ENCODE results near the gene HEATR3.

GRCh38 chr16:46859812-46860196, 24.4 kb upstream of the GPT2 start:
- RRBS = no CpG with 5 or more reads among the region's 3 CpGs

- RRBS = no CpG with 5 or more reads among the region's 2 CpGs
Observed at GRCh38 chr16:46911185-46911402, 26.9 kb downstream of the GPT2 start.

DNA sequence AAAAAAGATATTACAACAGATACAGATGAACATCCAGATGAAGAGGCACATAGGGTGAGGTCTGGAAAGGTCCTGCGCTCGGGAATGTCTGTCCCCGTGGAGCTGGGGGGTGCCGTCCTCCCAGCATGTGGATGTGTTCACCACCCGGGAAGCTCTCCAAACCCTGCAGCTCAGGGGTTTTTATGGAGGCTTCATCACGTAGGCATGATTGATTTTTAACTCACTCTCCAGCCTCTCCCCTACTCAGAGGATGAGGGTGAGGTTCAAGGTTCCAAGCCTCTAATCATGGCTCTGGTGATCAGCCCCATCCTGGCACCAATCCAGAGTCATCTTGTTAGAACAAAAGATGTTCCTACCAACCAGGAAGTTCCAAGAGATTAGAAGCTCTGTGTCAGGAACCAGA, 85.1 kb upstream of the DNAJA2 start:
- RRBS = no CpG with 5 or more reads among the region's 6 CpGs

DNA sequence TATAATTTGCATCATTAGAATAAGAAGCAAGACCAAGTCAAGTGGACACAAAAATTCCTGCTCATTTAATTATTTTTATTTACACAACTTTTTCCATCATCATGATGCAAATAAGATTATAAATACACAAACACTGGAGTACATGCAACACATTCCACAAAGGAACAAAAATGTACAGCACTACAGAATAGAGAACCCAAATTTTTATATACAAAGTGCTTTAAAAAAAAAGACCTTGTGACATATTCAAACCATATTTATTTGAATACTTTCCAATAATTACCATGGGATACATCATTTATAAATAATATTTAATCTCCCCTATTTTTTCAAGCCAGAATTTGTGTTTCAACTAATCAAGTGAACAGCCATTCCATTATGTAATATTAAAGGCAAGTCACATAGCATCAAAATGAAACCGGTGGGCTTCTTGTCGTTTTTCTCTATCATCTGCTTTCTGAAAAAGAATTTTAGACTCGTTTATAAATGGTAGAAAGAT, 11.6 kb upstream of the NETO2 start:
- RRBS = no CpG with 5 or more reads among the region's 3 CpGs

GRCh38 chr16:47928048-47928442, 227.7 kb downstream of the ABCC12 start:
- RRBS = no CpG with 5 or more reads among the region's 7 CpGs

DNA sequence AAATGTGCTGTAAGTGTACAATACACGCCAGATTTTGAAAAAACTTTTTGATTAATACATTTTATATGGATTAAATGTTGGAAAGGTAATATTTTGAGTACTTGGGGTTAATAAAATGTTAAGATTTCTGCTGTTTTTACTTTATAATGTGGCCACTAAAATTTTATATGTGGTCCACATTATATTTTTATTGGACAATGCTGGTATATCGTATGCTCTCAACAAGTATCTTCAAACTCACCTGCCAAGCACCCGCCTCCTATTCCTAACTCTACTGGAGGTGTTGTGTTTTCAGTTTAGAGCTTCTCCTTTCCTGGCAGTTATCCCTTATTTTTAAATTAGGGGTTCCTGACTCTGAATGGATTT, 1.5 kb downstream of the LONP2 start:
- RRBS = no CpG with 5 or more reads among the region's 3 CpGs

DNA sequence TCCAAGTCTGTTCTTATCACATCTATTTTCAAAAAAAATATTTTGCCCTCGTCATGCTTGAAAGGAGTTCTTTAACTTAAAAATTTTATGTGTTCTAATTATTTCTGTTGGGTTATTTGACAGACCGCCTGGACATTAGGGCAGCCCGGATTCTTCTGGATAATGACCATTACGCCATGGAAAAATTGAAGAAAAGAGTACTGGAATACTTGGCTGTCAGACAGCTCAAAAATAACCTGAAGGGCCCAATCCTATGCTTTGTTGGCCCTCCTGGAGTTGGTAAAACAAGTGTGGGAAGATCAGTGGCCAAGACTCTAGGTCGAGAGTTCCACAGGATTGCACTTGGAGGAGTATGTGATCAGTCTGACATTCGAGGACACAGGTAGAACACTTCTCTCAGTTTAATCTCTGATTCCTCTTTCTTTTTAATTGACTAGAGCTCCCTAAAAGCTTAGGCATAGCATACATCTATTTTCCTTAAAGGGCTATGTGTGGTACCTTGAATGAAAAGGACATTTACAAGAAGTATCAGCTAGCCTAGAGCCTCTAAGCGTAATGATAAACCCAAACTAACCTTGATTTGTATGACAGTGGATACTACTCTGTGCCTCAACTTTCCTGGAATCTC, 22.7 kb upstream of the ABCC11 start:
- RRBS = no CpG with 5 or more reads among the region's 7 CpGs

GRCh38 chr16:48373685-48374152, 11.5 kb downstream of the SIAH1 start:
- RRBS = no CpG with 5 or more reads among the region's 4 CpGs

DNA sequence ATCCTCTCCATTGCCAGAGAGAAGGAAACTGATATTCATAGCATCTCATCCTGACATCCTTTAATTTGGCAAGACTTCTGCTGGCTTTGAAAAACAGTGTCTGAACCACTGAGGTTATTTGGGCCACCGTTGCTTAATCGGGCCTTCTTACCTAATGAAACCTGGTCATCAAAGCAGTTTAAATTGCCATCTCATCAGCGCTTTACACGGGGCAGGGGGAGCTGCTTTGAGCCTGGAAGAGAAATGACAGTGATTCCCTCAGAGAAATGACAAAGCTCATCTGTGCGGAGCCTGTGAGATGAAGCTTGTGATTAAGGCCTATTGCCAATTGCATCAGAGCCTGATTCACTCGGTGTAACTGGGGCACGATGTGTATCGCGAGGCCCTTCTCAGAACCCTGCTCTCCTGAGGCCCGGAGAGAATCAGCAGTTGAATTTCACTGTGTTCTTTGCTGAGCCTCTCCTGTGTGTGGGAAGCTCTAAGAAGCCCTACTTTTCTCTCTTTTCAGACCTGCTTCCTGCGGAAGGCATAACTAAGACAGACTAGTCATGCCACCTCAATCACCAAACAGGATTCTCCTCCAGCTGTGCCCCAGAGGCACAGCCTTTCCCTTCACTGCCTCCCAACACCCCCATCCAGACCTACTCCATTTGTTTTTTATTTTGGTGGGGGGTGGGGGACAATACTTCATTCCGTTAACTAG, 8.7 kb upstream of the SIAH1 start:
- RRBS = no CpG with 5 or more reads among the region's 12 CpGs

DNA sequence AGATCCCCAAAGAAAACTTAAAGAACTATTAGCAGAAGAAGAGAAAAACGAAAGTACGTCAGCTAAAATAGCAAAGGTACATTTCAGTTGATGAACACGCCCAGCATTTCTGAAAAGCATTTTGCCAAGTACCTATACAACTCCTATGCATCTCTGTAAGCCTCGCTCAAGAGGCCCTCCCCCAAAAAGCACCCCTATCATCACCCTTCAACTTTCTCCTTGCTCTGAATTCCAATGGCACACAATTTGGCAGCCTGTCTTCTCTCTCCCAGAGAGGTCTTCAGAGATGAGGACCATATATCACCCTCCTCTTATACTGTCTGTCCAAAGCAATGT, 111.0 kb downstream of the CBLN1 start:
- RRBS = no CpG with 5 or more reads among the region's 4 CpGs

DNA sequence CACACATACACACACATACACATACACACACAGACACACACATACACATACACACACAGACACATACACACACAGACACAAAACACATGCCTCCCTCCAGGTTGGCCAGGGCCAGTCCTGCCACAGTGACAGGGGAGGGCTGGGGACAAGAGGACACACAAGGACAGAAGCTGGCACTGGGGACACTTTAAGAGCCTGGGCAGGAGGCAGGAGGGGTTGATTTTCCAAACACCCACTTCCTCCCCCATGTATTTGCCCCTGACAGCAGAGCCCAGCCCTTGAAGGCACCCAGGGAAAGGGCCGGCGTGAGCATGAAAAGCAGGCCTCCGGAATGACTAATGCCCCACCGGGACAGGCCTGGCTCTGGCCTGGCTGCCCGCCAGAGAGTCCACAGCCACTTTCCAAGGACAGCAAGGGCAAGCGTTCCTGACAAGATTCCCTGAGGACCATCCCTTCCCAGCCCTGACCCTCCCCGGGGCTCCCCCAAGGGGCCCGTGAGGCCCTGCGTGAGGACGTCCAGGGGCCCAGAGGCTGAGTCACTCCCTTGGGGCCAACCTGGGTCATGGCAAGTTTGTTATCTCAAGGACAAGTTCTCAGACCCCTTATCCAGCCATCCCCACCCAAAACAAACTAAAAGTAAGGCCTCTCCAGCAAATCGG, 235.6 kb downstream of the ZNF423 start:
- RRBS = no CpG with 5 or more reads among the region's 11 CpGs

- RRBS = 48% methylated on average over 7 of the region's 47 CpGs
Observed at GRCh38 chr16:49663460-49664718, 192.0 kb downstream of the ZNF423 start.

DNA sequence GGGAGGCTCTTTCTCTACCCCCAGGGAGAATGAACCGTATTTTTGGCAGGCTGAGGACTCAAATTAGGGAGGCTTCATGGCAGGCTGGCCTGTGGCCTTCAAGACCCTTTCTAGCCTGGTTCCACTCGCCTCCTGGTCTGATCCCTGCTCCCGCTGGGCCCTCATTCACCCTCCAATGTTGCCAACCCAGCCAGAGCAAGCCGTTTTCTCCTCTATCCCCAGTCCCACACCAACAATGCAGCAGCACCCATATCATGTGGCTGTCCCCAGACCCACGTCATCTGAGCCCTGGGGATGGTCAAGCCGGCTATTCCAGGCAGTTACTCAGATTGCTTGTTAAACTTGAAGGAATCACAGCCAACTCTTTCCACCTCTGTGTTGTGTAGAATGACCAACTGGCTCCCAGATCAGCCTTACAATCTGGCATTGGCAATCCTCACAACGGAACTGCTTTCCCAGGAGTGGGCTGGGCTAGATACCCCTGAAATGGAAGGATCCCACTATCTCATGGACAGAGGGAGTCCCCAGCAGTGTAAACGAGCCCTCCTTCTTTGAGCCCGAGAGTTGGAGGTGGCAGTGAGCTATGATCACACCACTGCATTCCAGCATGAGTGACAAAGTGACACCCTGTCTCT, 27.0 kb downstream of the ZNF423 start:
- RRBS = no CpG with 5 or more reads among the region's 9 CpGs

GRCh38 chr16:49837692-49838062, 18.2 kb downstream of the ZNF423 start:
- RRBS = 72% methylated on average over 2 of the region's 9 CpGs

DNA sequence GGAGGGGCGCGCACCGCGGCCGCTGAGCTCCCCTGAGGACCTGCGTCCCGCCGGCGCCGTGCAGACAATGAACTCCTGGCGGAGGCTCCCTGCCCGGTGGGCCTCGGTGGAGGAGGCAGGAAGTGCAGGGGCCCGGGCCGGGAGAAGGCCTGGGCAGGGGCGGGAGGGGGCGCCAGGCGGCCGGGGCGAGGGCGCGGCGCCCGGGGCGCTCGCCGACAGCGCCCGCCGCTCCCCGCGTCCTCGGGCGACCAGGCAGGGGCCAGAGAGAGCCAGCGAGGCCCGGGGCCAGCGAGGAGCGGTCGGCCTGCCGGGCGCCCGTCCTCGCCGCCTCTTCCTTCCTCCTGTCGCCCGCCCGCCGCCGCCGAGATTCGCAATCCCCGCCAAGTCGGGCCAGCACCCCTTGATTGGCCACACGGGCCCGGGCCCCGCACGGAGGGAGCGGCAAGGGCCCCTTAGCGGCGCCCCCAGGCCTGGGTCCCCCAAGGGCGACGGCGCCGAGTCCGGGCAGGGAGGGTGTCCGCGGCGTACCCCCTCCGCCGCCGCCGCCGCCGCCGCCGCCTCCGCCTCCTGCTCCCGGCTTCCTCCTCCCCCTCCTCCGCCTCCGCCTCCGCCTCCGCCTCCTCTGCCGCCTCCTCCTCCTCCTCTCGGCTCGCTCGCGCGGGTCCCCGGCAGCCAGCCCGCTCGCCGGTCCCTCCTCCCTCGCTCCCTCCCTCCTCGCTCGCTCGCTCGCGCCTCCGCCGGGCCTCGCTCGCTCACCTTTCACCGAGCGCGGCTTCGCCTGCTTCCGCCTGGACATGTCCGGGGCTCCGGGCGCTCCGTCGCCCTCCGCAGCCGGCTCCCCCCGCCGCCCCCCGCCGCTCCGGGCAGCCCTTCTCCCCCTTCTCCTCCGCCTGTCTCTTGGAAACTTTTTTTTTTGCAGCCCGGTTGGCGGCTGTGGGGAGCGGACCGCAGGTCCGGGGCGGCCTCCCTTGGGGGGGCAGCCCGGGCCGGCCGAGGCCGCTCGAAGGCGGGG, 627 bp downstream of the ZNF423 start:
- RRBS = 8% methylated on average over 78 of the region's 132 CpGs

DNA sequence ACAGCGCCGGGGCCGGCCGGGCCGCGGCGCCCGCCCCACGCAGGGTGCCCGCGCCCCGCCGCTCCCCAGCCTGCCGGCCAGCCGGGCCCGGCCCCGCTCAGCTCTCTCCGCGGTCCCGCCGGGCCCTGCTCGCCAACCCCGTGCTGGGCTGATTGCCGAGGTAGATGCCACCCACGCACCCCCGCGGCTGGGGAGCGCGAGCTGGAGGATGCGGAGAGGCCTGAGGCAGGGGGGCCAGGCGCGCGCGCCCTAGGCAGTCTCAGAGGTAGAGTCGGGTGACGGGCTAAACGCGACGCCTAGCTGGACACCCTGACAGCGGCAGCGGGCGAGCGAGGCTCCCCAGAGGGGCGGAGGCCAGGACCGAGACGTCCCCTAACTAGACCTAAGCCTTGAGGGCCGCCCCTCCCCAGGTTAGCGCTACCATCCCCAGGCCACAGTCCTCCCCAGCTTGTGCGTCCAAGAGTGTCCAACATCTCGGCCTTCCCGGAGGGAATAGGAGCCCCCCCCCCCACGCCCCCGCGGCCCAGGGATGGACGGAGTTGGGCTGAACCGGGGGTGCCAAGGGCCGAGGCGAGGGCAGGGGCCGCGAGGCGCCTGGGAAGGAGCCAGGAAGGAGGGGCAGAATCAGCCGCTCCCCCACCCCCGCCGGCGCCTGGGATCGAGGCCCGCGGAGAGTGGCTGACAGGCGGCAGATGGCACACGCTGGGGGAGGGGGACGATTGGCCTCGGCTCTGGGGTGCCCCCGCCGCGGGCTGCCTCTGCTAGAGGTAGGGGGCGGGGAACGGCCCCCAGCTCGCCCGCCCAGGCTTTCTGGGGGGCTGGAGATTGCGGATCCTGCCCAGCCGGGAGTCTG, 2.5 kb upstream of the ZNF423 start:
- RRBS = 11% methylated on average over 20 of the region's 81 CpGs

DNA sequence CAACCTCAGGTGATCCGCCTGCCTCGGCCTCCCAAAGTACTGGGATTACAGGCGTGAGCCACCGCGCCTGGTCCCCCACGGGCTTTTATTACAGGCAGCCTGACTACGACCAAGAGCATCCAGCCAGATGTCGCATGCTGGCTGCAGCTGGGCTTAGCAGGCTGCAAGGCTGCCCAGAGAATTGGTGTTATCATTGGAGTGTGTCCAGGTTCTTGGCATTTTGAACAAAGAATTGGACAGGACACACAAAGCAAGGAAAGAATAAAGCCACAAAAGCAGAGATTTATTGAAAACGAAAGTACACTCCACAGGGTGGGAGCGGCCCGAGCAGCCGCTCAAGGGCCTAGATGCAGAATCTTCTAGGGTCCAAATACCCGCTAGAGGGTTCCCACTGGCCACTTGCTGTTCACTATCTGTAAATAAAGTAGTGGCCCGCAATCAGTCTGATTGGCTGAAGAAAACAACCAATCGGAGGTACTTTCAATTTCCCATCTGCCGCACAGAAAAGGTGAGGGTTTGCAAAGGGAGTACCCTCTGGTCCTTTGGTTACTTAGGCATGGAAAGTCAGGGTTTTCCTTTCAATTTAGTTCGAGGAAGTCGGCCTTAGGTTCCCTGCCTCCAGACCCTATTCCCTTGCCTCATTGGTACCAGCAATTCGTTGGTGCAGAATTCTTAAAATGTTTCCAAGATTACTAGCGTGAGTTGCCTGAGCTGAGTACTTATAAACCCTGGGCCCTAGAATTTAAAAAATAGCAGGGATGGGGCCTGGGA, 38.6 kb upstream of the CNEP1R1 start:
- RRBS = no CpG with 5 or more reads among the region's 20 CpGs

DNA sequence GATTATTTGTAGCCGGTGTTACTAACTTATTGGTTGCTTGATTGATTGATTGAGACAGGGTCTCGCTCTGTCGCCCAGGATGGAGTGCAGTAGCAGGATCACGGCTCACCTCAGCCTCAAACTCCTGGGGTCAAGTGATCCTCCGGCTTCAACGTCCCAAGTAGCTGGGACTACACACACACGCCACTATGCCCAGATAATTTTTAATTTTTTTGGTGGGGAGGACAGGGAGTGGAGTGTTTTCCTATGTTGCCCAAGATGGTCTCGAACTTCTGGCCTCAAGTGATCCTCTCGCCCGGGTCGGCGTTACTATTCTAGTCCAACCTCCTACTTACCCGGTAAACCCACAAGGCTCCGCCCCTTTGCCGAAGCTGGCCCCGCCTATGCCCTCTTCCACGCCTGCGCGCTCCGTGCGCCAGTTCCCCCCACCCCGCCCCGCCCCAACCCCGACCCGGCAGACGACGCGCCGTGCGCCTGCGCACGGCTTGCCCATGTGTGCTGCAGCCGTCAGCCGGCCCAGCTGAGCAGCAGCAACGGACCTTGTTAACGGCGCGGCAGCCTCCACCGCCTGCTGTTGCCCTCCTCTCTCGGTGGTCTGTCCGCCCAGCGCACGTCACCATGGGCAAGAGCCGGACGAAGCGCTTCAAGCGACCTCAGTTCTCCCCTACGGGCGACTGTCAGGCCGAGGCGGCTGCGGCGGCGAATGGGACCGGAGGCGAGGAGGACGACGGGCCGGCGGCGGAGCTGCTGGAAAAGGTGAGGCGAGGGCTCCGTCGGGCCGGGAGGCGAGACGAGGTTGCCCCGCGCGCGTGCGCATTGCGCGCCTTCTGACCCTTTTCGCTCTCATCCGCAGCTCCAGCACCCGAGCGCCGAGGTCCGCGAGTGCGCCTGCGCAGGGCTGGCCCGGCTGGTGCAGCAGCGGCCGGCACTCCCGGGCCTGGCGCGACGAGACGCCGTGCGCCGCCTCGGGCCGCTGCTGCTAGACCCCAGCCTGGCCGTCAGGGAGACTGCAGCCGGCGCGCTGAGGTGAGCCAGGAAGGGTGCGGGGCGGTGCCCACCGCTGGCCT, at the start of gene HEATR3:
Gene HEATR3 (plus strand): TSS at position 457 of the 1,067 bp plus-strand sequence.
- RRBS = 1% methylated on average over 40 of the region's 103 CpGs

- RRBS = no CpG with 5 or more reads among the region's 3 CpGs
Observed at GRCh38 chr16:50224749-50225074, 41.6 kb upstream of the ADCY7 start.

DNA sequence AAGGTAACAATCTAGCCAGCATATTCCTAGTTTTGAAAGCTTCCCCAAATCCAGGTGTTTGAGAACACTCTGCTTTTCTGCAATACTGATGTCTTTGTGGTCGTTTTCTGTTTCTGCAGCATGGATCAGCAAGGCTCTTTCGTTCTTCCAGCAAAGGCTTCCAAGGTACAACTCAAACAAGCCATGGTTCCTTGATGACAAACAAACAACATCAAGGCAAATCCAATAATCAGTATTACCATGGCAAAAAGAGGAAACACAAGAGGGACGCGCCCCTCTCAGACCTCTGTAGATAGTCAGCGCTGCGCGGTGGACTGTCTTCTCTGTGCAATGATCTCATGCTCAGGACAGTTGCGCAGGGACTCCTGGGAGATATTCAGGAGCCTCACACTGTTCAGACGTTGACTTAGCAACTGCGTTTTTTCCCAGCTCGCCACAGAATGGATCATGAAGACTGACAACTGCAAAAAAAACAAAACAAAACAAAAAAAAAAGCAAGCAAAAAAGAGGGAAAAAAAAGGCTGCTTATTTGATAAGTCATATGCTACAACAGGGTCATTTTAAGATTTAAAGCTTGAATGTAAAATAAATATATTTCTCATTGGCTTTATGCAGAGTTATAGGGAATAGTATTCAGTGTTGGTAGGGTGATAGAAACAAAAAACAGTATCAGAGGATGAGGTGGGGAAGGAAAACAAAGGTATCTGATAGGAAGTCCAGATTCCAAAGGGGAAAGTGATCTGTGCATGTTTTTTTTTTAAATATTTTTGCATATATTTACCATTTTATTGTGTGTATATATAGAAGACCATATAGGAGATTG, 37.1 kb upstream of the ADCY7 start:
- RRBS = no CpG with 5 or more reads among the region's 11 CpGs